NCI-H460 (cell line): ENCODE results near the gene MYL12B.

GRCh38 chr18:3049964-3050405, 37.0 kb upstream of the LPIN2 start:
RAMPAGE:
- cytosol, long total RNA, result no peak
- long total RNA, result no peak
- nucleus, long total RNA, result no peak

DNA sequence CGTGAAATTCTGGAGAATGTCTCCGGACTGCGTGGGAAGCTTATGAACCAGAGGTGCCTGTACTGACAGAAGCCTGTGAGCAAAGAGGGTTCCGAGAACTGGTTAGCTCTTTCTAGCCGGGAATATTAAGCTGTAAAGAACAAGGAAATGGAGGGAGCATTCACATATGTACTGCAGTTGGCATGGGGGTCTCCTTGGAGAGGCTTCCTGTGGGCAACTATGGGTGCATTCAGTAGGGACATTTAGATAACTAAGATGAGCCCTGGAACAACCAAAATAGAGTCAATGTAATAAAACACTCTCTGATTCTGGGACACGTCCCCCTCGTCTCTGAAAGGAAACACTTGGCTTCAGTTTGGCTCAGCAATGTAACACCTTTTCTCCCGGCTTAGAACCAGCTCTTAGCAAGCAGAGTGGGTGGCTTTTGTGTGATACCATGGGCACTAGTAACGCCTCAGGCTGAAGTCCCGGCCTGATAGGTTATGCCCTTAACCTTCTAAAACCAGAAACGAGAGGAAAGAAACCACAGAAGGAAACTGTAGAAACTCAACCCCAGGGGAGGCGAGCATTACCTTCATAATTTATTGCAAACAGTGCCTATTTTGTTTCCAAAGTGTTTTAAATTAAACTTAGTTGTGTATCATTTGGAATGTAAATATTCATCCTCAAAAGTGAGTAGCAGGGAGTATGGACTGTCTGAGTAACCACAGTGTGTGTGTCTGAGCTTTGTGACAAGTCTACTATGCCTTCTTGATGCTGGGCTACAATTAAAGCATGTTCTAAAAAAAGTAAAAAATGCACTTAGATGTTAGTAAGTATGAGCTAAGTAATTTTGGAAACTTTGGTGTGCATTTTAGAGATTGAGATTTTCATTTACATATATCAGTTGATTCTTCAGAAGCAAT, 48.9 kb upstream of the LPIN2 start:
RAMPAGE:
- cytosol, long total RNA, result no peak
- long total RNA, result no peak
- nucleus, long total RNA, result no peak

RAMPAGE:
- cytosol, long total RNA, result no peak
- long total RNA, result no peak
- nucleus, long total RNA, result no peak
Measured at GRCh38 chr18:3117476-3118091, 102.2 kb downstream of the MYOM1 start.

DNA sequence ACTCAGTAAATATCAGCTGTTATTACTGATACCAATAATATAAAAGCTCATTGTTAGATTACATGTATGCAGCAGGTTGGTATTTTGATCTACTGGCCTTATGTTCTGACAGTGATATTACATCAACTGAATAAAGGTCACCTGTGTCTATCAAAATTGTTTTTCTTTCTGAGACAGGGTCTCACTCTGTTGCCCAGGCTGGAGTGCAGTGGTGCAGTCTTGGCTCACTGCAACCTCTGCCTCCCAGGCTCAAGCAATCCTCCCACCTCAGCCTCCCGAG, 1.0 kb upstream of the MYOM1 start:
RAMPAGE:
- cytosol, long total RNA, result no peak
- long total RNA, result no peak
- nucleus, long total RNA, result no peak

GRCh38 chr18:3245892-3246344, 1.7 kb upstream of the MYL12A start:
RAMPAGE:
- cytosol, long total RNA, result no peak
- long total RNA, result no peak
- nucleus, long total RNA, result no peak

DNA sequence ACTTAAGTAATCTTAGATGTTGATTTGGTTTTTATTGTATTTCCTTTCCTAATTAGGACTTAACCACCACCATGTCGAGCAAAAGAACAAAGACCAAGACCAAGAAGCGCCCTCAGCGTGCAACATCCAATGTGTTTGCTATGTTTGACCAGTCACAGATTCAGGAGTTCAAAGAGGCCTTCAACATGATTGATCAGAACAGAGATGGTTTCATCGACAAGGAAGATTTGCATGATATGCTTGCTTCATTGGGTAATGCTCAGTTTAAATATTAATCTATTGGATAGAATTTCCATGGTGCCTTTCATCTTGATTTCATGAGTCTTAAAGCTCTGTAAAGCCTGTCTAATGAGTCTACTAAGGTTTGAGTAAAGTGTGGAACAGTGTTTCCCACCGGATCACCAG, 5.6 kb downstream of the MYL12A start:
RAMPAGE:
- cytosol, long total RNA, result no peak
- long total RNA, result no peak
- nucleus, long total RNA, result no peak

RAMPAGE:
- cytosol, long total RNA, result no peak
- long total RNA, result no peak
- nucleus, long total RNA, result no peak
Measured at GRCh38 chr18:3258091-3258907, 3.6 kb upstream of the MYL12B start.

DNA sequence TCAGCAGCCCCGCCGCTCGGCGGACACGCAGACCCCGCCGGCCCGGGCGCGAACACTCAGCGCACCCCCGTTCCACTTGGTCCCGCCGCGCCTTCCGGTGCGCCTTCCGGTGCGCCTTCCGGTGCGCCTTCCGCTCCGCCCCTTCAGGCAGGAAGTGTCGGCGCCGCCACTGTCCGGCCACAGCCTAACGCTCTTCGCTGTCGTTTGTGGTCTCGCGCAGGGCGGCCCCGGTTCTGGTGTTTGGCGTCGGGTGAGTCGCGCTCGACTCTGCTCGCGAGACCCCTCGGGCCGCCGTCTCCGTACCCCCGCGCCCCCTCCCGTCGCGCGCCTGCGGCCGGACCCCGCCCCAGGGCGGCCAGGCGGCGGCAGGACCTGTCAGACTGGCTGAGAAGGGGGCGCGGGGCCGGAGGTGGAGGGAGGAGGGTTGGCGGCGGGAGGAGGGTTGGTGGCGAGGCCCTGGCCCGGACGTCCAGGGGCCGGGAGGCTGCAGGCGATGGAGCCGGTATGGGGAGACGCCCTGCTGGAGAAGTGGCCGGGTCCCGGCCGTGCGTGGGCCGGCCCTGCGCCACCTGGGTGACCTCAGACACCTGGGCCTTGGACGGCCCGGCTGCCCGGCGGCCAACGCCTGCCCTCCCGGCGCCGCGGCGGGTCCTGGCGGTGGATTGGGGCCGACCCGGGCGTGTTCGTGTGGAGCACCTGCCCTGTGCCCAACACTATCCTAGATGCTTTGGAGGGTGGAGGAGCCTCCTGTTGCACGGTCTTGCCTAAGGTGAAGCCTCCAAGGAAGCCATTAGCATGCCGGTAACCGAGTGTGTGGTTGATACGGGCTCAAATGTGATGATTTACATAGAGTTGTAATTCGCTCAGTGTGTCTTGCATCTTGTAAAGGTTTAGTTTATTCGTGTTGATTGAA, at the start of gene MYL12B:
TSS of gene MYL12B (plus strand) at position 146 of the 913 bp plus-strand sequence.
RAMPAGE:
- cytosol, long total RNA, result start-site peak on the plus strand centred at position 168 of the sequence, 84 bp wide, 5,418 and 8,246 reads in 2 replicates
- long total RNA, result start-site peak on the plus strand centred at position 177 of the sequence, 66 bp wide, 5,050 and 12,689 reads in 2 replicates
- nucleus, long total RNA, result start-site peak on the plus strand centred at position 184 of the sequence, 81 bp wide, 2,493 and 733 reads in 2 replicates

DNA sequence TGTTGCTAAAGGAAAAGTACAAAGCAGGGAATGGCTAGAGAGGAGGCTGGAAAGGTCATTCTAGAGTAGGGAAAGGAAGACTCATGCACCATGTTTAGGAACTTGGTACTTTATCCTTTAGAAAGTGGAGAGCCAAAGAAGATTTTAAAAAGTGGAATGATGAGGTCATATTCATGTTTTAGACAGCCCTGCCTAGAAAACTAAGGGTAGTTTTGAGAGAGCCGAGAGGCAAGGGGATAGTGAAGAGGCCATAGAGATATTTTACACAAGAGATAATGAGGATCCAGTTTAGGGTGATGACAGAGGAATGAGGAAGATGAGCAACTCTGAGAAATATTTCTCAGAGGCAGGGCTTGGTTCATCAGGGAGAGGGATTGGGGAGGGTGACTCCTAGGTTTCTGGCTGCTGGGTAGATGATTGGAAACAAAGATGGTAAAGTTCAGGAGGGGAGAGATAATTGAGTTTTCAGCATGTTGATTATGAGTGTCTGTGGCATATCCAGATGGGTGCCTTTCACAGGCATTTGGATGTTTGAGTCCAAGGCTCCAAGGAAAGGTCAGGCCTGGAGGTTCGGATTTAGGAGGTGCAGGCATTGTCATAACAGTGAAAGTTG, 7.3 kb downstream of the MYL12B start:
RAMPAGE:
- cytosol, long total RNA, result no peak
- long total RNA, result no peak
- nucleus, long total RNA, result no peak

DNA sequence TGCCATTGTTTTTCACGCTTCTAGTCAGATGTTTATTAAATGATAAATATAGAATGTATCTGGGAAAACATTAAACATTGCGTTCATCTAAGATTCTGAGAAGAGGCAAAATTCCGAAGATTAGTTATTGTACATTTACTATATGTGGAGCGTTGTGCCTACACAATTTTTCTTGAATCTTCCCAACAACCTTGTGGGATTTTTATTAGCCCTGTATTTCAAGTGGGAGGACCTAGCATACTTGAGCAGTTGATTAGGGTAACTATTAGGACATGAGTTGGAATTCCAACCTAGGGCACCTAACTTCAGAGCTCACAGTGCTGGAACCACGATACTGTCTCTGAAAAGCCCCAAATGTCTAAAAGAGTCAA, 16.5 kb downstream of the MYL12B start:
RAMPAGE:
- cytosol, long total RNA, result no peak
- long total RNA, result no peak
- nucleus, long total RNA, result no peak

DNA sequence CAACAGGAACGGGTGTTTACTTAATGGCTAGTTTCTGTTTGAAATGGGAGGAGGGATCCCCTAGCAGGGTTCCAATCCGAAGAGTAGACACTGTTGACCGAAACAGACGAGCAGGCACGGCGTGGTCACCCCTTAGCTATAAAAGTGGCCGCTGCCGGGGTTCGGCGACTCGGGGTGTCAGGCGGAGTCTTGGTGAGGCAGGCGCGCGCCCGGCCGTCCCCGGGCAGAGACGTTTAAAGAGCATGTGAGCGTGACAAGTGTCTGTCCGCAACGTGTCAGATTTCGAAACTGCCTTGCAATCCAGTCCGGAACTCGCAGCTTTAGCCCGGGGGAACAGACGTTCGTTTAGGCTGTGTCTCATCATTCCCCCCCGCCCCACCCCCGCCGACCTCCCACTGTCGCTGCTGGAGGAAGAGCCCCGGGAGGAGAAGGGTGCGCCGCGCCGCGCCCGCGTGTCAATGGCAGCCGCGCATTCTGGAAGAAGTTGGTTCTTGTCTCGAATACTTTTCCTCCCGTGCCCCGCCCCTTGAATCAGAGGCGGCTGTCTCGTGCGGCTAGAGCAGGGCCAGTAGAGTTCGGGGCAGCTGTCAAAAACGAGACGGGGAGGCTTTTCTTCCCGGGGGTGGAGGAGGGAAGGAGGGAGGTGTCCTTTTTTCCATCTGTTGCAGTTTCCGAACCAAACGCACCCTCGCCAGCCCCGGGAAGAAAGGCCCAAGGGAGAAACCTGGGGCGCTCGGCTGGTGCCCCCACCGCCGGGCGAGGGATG, 615 bp upstream of the TGIF1 start:
RAMPAGE:
- cytosol, long total RNA, result start-site peak on the plus strand centred at position 412 of the sequence, 80 bp wide, 12 and 11 reads in 2 replicates
- long total RNA, result start-site peak on the plus strand centred at position 414 of the sequence, 83 bp wide, 13 and 55 reads in 2 replicates
- nucleus, long total RNA, result no peak

GRCh38 chr18:3457255-3458254, 7.6 kb downstream of the TGIF1 start:
RAMPAGE:
- cytosol, long total RNA, result no peak
- long total RNA, result no peak
- nucleus, long total RNA, result no peak

DNA sequence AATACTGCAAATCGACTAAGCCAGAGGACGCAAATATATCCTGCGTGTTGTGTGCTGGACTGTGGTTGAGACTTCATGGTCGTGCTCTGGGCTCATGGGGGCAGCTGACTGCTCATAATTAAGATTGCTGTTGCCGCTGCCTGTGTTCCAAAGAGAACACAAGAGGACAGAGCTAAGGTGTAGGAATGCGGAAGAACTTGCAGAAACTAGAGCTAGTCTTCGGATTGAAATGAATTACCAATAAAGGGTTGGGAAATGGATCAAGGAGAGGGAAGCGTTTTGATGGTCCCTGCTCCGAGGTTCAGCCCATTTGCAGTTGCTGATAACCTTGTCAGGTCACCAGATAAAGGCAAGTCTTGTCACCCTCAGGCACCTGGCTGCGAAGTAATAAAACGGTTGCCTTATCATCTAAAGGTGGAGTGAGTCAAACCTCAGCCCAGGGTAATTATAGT, 152.9 kb downstream of the TGIF1 start:
RAMPAGE:
- cytosol, long total RNA, result no peak
- long total RNA, result no peak
- nucleus, long total RNA, result no peak

DNA sequence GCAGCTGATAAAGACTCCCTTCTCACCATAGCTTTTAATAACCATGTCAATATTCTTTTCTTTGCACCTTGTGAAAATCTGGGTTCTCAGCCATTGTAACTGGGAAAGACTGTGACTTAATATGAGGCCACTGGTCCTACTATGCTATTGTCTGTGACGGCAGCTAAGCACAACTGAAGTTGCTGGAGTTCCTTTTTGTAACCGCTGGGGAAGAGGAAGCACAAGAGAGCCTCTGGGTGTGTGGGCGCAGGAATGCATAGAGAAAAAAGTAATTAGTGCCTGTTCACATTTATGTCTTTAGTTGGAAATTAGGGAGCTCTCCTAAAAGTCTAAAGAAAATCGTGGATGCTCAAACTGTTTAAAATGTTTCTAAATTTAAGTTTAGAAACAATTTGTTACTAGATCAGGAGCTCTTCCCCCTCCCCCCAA, 214.9 kb downstream of the TGIF1 start:
RAMPAGE:
- cytosol, long total RNA, result no peak
- long total RNA, result no peak
- nucleus, long total RNA, result no peak

DNA sequence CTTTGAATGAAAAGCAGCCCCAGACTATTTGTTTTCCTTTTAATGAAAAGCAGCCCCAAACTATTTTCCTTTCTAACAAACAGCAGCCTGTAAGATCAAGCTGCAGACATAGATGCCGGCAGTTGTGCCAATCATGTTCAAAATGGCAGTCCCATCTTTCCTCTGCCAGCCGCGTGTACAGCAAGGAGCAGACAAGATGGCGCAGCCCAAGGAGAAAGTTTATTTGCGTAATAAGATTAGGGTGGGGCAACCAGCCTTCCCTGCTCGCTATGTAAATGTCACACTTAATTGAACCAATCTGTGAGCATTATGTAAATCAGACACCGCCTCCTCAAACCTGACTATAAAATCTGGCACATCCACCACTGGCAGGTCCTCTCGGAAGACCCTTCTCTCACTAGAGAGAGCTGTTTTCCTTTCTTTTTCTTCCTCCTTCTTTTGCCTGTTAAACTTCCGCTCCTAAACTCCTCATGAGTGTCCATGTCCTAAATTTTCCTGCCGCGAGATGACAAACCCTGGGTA, 226.1 kb downstream of the TGIF1 start:
RAMPAGE:
- cytosol, long total RNA, result no peak
- long total RNA, result no peak
- nucleus, long total RNA, result no peak

RAMPAGE:
- cytosol, long total RNA, result no peak
- long total RNA, result no peak
- nucleus, long total RNA, result no peak
Measured at GRCh38 chr18:3910469-3911248, 460.7 kb downstream of the TGIF1 start.

GRCh38 chr18:3954714-3955289, 500.3 kb downstream of the DLGAP1 start:
RAMPAGE:
- cytosol, long total RNA, result no peak
- long total RNA, result no peak
- nucleus, long total RNA, result no peak

RAMPAGE:
- cytosol, long total RNA, result no peak
- long total RNA, result no peak
- nucleus, long total RNA, result no peak
Measured at GRCh38 chr18:5310050-5310571, 14.6 kb upstream of the ZBTB14 start.

GRCh38 chr18:5420972-5421514, 122.8 kb downstream of the EPB41L3 start:
RAMPAGE:
- cytosol, long total RNA, result no peak
- long total RNA, result no peak
- nucleus, long total RNA, result no peak

DNA sequence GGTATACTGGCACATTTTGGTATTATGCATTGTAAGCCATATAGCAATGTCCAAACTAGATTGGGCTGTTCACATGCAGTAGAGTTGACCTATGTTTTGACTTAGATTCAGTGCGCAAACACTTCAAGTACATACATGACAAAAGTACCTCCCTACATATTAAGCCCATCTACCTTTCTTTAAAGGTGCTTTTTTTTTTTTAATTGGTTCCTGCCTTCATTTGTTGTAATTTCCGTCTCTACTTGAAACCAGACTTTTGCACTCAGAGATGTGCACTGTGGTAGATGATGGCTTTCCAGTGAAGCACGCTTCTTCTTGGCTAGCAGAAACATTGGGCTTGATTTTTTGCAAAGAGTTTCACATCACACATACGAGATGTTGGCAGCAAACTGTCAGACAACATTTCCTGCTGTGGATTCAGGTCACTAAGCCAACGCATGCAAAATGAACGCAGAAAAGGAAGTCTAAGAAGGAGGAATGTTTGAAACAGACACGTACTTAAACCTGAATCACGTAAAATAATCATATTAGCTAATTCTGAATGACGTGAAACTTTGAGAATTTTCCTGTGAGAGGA, 88.3 kb downstream of the EPB41L3 start:
RAMPAGE:
- cytosol, long total RNA, result no peak
- long total RNA, result no peak
- nucleus, long total RNA, result no peak